GM19240 (cell line): Measurements from ENCODE around the genes SPAG17 and TBX15.

- RRBS: no CpG with 5 or more reads among the region's 8 CpGs
Measured at GRCh38 chr1:117368665-117369096, 1.4 kb downstream of the MAN1A2 start.

GRCh38 chr1:117401931-117402571 lies 34.8 kb downstream of the MAN1A2 start:
- RRBS: no CpG with 5 or more reads among the region's 5 CpGs

DNA sequence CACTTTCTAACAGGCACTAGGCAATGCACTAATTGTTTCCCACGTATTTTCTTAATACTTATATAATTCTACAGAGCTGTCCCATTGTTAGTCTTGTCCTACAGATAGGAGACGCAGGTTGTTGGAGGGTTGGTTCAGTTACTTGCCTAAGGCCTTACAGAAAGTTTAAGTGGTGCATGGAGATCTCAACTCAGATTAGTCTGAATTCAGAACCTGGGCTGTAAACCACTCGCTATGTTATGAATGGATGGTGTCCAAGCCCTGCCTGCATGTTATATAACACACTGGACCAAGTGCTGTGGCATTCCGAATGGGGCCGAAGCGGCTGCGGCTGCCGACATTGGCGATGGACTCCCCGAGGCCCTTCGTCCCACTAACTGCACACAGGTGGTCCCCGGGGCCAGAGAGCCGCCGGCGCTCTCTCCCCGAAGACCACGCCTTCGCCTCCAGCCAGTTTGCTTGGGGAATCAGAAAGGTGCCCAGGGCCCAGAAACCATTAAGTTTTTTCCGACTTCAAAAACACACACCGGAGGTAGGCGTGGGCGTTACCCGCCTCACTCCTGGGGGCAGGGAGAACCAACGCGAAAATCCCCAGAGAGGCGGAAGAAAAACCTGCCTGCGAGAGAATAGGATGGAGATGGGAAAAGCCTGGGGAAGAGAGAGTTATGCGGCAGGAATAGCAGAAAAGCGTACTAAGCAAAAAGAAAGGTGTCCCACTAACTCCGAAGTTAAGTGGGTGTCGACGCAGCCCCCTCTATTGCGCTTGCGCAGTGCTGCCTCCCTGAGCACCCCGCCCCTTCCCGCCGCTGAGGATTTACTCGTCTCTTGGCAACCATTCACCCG lies 597 bp upstream of the TENT5C start:
- RRBS: 0% methylated on average over 2 of the region's 39 CpGs

DNA sequence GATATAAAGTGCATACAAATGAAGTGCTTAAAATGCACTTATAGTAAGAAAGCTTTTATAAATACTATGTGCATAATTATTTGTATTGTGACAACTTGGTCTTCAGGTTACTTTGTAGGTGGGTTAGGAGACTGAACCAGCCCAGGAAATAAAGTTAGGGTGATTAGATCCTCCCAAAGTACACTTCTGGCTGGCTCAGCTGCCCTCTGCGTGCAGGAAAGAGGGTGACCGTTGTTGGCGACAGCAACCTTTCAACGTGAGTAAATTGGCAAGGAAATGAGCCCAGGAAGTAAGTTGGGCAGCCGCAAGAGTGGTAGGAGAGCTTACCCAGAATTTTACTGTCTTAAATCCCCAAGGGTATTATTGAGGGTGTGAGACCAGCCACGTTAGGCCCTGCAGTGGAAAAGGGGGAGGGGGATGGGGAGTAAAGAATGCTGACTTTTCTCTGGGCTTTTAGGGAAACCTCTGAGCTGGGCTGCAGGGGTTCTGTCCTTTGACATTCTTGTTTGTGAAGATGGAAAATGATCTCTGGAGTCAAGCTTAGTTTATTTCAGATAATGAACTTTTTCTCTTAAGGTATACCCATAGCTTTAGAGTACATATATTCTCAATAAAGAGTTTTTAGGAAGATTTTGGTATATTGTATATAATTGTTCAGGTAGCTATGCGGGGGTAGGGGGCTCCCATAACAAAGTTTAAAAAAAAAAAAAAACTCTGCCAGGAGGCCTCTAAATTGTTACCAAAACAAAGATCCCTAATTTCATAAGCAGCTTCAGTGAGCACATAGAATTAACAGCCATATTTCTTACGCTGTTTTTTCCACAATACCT lies 1.8 kb downstream of the TENT5C start:
- RRBS: no CpG with 5 or more reads among the region's 8 CpGs

DNA sequence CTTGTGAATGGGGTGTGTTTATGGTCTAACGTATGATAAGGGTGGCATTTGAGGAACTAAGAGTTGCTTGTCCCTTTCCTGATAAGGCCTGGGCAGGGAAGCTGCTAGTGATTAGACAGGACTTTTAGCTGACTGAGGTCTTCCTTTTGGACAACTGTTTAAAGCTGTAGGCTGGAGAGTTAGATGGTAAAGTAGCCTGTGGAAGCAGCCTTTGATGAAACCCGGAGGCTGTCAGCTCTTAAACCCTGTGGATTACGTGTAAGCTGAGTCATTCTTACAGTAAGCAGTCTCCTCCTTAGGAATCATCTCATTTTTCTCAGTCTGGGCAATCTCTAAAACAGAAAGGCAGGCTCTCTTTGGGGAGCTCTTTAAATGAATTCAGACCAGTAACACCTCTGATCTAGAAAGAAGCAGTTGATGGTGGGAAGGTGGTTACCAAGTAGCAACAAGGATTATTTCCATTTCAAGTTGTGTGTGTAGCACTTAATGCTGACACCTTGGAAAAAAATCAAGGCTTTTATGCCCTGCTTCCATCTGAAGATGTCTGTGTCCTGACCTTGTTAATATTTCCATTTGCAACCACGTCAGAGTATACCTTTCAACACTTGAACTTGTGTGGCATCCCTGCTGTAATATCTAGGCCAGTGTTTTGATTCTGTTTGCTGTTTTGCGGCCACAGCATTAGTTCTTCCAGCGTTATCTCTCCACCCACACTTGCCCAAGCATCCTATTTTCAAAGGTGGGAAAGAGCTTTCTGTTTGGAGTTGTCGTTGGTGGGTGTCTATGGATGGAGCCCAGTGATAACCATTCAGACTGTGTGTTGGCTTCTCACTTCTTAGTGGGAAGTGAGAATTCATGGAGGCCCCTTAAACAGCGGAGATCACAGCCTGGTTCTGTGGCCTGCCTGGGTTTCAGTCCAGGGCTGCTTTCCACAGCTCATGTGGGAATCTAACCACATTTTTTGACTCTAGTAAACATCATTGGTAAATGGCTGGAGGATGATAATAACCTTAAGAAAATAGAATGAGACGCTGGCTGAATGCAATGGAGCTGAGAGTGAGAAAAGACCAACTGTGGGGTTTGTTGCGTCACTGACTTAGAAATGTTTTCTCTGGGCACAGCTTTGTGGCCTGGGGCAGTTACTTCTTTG lies 7.3 kb downstream of the TENT5C start:
- RRBS: no CpG with 5 or more reads among the region's 10 CpGs

DNA sequence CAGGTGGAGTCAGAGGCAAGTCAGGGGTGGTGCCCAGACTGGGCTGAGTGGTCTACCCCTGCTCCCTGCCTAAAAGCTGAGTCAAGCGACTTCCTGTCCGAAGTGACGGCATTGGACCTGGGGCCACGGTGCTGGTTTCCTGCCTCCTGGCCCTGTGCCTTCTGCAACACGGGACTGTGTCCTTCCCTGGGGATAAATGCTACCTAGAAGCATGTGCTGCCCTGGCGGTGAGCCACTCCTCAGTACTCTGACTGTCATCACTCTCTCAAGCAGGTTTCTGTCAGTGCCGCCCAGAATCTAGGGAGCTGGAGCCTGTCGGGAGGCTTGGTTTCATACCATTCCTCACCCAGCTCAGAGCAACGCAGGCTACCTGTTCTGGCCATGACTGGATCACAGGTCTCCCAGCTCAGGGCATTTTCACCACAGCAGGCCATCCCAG lies 24.8 kb downstream of the TENT5C start:
- RRBS: no CpG with 5 or more reads among the region's 9 CpGs

GRCh38 chr1:117676028-117676455 lies 70.2 kb downstream of the TENT5C start:
- RRBS: no CpG with 5 or more reads among the region's 3 CpGs

DNA sequence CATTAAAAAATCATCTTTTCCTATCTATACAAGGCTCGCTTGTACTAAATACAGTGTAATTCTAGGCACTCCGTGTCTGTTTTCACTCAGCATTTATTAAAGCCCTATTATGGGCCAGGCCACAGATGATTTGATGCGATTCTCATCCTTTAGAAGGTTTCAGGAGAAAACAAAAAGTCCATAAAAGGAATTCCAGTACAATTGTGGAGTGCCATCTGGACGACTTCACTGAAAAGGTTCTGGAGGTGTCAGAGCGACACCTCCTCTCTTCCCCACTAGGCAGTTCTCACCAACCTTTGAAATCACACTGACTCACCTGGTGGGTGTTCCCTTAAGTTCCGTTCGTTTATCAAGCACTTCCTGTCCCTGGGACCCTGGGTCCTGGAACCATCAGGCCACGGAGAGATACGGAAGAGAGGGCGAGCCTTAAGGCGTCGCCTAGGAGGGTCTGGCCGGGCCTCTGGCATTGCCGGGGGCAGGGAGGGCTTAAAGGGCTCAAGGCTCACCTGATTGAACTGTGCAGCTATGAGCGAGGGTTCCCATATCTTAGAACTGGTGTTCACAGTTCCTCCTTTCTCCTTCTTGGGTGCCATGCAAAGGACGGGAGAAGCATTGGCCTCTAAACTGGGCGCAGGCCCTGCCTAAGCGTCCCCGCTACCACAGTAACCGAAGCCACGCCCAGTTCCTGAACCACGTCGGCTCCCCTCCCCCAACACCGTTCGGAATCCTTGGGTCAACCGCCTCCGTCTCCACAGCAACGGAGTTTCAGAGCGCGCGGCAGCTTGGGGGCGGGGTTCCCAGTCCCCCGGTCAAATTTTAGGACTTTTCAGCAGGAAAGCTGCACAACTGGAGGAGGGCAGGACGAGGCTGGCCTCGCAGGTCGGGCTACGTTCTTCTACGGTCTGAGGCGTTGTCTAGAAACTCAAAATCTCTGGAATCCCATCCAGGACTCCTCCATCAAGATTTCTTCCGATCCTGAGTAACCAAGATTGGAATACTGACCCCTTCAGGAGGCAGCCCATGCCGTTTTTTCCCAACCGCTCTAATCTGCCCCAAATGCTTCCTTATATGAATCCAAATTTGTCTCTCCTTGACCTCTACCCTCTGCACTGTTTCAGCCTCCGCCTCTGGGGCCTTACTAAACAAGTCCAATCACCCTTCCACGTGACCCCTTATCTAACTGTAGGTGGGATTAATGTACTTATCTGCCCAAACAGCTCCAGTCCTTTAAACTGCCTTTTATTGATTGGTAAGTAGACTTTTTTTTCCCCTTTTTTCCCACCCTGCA lies at the start of gene SPAG17:
Gene SPAG17 (minus strand): TSS at position 664 of the 1,288 bp plus-strand sequence.
- RRBS: no CpG with 5 or more reads among the region's 44 CpGs

GRCh38 chr1:118186929-118187216 lies 1.8 kb upstream of the SPAG17 start:
- RRBS: no CpG with 5 or more reads among the region's 5 CpGs

DNA sequence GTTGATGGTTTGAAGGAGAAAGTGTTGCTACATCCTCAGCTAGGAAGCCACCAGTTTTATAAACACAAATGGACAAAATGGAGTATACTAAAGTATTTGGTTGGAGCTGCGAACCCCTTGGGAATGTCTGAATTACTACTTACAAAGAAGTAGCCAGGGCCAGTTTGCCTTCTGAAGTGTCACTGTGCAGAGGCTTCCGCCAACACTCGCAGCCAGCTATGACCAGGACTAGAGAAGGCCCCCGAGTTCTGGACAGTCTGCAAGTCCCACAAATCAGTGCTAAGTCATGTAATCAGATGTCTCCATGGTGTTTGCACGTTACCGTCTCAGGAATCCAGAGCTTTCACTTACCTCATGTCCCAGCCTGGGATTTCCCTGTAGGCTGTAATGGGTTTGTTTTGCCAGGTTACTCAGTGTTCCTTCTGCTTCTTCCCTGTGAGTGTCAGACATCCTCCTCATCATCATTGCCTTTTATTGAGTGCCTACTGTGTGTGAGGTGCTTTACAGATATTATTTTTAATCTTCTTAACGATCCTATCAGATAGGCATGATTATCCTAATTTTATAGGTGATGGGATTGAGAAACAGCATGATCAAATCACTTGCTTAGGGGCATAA lies 106.7 kb upstream of the SPAG17 start:
- RRBS: no CpG with 5 or more reads among the region's 7 CpGs

GRCh38 chr1:118987337-118988523 lies at the start of gene TBX15:
Gene TBX15, minus strand, starts transcription at chr1:118988343.
- RRBS: 10% methylated on average over 39 of the region's 86 CpGs

DNA sequence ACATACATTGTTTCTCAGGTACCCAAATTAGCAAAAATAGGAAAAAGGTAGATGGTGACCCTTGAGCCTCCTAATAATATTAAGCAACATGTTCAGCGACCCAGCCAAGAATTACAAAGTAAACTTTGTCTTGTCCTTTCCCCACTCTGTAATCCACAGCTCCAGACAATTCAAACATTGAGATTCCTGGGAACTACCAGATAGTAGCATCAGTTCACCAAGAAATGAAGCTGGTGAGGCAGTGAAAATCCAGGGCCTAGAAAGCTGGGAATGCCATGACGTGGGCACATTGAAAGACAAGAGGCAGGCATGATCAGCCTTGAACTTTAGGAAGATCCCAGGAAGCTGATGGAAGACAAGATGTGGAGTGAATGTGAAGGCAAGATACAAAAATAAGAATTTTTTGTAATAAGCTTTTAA lies 11.8 kb downstream of the HAO2 start:
- RRBS: no CpG with 5 or more reads among the region's 2 CpGs

DNA sequence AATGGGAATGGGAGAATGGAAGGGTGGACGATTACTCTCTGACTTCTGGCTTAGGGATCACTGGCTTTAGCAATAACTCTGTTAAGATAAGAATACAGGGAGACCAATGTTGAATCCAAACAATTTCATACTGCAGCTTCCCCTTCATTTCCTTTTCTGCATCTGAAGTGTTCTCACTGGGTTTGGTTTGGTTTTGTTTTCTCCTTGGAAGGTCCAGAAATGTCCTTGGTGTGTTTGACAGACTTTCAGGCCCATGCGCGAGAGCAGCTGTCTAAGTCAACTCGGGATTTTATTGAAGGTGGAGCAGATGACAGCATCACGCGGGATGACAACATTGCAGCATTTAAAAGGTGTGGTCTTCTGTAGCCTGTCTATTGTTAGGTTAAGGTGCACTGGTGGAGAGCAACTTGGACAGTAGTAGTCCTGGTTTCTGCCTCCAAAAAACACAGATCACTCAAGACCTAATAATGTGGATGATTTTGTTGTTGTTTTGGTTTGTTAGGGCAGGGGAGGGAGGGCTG lies 12.3 kb downstream of the HAO2 start:
- RRBS: no CpG with 5 or more reads among the region's 6 CpGs

DNA sequence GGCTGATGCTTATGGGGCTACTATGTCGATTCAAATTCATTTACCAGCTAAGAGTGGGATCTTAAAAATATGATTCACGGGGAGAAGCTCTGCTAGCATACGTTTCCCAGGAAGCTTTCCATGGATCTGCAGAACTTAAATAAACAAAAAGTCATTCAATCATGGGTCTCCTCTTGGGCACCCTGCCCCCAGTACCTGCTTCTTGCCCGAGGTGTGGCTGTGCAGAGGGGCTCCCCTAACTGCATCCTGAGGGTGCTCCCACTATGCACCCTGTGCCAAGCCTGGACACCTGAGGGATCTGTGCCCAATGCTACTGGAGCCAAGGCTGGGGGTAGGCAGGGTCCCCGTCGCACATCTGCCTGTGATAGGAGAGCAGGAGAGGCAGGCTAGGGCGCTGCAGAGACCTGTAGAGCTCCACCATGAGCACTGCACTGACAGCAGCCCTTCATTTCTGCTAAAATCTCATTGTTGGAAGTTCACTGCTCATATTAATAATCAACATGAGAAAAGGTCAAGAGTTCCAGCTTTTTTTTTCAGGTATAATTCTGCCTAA lies 19.9 kb downstream of the HMGCS2 start:
- RRBS: no CpG with 5 or more reads among the region's 7 CpGs

- RRBS: no CpG with 5 or more reads among the region's 11 CpGs
Measured at GRCh38 chr1:119750614-119751345, 17.9 kb downstream of the HMGCS2 start.

- RRBS: no CpG with 5 or more reads among the region's 12 CpGs
Measured at GRCh38 chr1:119779746-119780637, 11.3 kb upstream of the HMGCS2 start.

DNA sequence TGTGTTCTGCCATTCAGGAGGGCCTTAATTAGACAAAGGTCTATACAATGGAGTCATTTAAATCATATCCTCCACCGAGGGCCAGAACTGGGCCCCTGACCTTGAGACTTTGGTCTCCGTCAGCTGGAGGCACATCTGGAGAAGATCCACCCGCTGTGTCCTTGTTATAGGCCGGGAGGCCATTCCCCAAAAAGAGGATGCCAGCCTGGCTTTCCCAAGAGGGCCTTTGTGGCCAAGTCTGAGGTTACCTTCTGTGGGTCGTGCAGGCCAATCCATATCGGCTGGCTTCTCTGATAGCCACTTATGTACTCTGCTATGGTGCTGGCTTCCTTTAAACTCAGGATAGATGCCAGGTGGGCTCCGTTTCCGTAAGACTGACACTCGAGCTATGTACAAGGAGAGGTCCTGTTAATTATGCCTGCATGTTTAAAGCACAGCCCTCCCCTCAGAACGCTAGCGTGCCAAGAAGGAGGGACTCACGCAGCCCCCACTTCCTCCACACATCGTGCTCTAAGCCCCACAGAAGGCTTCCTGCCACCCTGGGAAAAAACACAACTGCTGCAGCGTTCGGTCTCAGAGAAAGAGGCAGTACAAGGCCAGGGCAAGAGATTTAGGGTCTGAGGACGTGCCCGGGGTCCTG lies 11.7 kb downstream of the REG4 start:
- RRBS: no CpG with 5 or more reads among the region's 17 CpGs

GRCh38 chr1:119980078-119980486 lies 83.8 kb upstream of the ADAM30 start:
- RRBS: no CpG with 5 or more reads among the region's 5 CpGs

- RRBS: no CpG with 5 or more reads among the region's 9 CpGs
Measured at GRCh38 chr1:120465949-120466455, 51.2 kb downstream of the NBPF8 start.